RPMI7951 (cell line): ENCODE measurements around the genes TMCO4 and KIF17.

DNA sequence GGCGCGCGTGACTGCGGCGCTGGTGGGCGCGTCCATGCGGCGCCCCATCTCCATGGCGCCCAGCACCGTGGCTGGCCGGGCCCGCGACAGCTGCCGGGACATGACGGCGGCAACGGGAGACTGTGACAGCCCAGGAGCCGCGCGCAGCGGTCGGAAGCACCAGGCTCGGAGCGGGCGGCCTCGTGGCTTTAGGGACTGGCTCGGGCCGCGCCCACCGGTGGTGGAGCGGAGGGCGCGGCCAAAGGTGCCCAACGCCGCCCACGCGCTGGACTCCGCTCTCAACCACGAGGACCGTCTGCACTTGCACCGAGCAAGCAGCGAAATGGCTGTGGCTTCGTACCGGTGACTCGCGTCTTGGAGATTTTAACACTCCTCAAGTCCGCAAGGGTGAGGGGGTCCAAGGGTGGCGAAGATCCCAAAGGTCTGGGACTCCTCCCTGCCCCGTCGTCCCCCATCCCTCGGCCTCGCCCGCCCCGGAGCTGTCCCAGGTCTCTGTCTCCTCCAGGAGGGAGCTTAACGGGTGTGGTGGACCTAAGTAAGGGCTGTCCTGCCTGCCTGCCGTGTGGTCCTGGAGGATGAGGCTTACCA lies 14.5 kb downstream of the AKR7A3 start:
- RAMPAGE, long total RNA: no peak

- RAMPAGE, long total RNA: no peak
These were observed 731 bp downstream of the AKR7A3 start for GRCh38 chr1:19287809-19288269.

DNA sequence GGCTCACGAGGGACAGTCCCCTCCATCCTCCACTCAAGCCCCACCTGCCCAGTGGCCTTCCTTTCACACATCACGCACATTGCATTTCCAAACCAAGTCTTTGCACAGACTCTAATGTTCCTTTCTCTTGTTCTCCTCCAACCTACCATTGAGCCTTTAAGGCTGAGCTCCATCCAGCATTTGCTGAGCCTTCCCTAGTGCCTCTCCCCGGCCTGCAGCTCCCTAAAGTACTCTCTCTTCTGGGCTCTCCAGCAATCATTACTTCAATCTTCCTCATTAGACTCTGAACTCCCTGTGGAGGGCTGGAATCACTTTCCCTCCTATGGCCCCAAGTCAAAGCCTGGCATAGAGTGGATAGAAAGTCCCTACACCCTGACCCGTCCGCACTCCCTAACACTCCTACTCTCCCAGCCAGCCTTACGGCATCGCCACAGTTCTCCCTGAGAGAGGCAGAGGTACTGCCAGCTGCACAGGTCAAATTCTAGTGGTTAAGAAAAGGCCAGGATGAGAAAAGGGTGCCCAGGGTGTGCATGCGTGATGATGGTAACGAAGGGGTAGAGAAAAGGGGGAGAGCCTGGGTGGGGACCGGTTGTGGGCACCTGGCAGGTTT lies 905 bp downstream of the AKR7A2 start:
- RAMPAGE, long total RNA: no peak

DNA sequence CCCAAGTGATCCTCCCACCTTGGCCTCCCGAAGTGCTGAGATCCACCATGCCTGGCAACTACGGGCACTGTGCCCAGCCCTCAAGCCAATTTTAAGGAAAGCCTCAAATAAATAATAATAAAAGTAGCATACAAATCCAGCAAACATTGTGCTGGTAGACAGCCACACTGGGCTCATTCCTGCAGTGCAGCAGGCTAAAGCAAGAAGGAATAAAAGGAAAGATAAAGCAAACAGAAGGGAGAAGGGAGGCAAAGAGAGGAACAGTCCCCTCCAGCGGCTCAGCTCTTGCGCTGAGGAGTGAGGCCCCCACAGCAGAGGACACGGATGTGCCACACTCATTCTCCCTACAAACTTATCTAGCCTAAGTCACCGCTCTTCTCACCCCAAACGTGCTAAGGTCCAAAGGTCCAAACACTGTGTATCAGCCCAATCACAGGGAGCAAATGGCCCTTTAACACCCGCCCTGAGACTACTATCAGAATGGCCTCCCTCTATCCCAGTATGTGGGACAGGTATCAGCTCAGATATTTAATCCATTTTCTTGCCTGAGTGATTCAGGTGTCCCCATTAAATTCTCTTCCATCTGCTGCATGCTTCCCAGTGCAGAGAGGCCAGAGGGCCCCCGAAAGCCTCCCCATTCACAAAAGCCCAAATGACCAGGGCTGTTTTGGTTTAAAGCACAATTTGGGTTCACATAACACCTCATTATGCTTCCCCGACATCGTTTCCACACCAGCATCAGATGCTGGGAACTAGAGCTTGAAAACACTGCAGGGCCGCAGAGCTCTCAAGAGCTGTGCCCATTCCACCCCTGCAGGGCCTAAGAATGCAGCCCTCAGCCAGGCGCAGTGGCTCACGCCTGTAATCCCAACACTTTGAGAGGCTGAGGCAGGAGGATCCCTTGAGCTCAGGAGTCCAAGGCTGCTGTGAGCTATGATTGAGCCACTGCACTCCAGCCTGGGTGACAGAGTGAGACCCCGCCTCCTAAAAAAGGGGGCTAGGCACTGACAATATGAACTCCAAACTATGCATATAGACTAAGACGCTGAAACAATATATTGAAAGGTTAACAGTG lies 17.9 kb downstream of the CAPZB start:
- RAMPAGE, long total RNA: no peak

DNA sequence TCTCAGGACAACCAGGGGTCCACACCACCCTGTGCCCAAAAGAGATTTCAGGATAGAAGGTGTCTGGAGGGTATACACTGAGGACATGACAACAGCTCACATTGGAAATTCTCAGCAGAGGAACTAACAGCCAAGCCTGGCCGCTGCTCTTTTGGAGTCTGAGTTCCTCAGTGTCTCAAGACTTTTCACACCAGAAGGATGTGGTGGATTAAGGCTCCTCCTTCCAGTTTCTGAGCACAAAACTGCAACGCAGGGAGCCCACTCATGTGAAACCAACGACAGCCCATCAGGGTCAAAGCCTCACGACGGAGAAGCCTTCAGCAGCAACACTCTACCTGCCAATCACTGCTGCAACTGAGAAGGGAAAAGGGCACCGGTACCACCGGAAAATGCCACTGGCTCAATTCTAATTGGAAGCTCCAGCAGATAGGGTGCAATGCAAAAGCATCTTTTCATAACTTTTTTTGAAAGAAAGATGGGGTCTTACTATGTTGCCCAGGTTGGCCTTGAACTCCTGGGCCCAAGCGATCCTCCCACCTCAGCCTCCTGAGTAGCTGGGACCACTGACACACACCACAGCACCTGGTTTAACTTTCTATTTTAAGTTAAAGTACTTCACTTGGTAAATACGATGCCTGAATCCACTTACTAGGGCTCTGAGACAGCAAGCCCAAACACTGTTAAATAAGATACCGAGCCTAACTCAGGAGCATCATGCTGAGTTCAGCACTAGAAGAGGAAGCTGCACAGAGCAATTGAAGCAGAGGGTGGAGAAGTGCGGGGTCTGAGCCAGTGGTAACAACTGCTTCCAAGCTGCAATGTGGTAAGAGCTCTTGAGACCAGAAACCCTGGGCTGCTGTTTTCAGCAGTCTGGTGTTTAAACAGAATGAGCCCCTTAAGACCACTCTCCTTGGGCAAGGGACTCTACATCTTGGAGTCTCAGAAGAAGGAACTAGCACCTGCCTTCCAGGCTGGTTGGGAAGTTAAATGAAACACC lies 7.7 kb downstream of the CAPZB start:
- RAMPAGE, long total RNA: no peak

- RAMPAGE, long total RNA: no peak
These were observed 6.9 kb downstream of the CAPZB start for GRCh38 chr1:19478321-19478949.

DNA sequence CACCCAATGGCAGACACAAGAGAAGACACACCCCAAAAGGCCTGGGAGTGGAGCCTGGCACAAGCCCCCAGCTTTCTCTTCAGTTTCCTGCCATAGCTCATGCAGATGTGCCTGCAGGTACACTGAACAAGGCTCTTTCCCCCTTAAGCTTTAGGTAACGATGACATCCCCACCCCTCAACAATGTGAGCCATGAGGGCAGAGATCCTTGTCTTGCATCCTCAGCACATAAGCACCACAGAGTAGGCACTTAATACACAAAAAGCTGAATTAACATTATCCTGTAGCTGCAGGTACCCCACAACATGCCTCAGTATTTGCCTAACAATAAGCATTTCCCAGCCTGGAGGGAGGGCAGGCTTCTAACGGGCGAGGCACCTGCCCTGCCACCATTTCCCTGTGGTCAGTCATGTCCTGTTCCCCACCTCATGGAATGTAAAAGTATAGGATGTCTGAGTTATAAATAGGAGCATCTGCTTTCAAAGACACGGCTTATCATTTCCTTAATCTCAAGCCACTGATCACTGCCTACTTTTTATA lies 3.6 kb downstream of the CAPZB start:
- RAMPAGE, long total RNA: no peak

- RAMPAGE, long total RNA: no peak
These were observed 20.2 kb upstream of the CAPZB start for GRCh38 chr1:19505287-19506157.

GRCh38 chr1:19650335-19650804 lies 6.3 kb downstream of the NBL1 start:
- RAMPAGE, long total RNA: no peak

- RAMPAGE, long total RNA: no peak
These were observed 8.0 kb downstream of the NBL1 start for GRCh38 chr1:19652088-19652619.

DNA sequence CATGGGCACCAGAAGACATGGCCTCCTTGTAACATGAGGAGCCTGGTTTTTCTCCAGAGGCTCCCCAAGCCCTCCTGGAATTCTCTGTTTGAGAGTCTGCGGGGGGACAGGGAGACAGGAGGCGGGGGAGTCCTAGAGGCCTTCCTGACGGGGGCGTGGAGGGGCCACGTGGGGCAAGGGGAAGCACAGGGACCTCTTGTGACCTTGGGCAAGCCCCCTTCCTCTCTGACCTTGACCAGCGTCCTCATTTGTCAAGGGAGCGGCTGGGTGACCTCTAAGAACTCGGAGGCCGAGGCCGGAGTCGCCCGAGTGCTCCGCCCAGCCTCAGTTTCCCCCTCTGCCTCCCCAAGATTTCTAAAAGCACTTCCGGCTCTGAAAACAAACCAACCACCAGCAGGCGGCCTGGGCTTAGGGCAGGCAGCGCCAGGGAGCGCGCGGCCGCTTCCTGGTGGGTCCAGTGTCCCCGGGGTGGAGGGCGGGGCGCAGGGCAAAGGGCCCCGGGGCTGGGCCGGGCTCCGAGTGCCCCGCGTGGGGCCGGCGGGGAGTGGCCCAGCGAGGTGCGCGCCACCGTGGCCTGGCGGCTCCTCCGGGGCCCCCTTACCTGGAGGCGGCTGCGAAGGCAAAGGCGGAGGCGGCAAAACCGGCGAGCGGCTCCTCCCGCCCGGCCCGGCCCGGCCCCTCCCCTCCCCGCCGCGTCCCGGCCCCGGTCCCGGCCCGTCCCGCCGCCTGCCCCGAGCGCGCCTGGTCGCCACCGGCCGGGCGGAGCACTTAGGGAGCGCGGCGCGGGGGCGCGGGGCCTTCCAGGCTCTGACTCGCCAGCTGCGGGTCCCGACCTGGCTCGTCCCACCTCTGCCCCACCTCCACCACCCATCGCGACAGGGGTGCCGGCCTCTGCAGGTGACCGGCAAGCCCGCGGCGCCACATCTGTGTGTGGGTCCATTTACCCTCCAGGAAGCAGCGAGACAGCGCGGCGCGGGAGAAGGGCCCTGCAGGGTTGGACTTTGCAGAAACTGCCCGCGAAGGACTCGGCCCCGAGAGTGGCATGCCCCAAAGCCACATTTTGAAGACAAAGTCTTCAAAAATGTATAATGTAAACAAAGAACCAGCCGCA lies at the start of gene TMCO4:
Gene TMCO4, minus strand, starts transcription at position 663 of the 1,111 bp plus-strand sequence.
- RAMPAGE, long total RNA: no peak

DNA sequence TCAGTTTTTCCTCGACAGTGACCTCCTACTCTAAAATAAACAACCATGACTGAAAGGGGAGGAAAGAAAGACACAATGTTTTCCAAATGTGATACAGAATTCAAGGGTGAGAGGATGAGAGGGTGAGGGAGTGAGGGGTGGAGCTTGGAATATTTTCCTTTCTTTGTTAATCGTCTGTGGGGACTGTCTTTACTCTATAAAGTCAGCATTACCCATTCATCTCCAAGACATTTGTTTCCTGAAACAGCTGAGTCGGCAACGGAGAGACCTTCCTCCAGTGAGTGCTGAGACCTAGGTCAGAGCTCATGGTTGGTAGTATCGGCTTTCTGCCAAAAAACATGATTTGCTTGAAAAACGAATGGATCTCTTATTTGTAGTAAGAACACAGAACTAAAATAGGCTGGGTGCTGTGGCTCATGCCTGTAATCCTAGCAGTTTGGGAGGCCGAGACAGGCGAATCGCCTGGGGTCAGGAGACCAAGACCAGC lies 30.1 kb upstream of the RNF186 start:
- RAMPAGE, long total RNA: no peak

GRCh38 chr1:19861017-19861278 lies 21.2 kb upstream of the OTUD3 start:
- RAMPAGE, long total RNA: no peak

DNA sequence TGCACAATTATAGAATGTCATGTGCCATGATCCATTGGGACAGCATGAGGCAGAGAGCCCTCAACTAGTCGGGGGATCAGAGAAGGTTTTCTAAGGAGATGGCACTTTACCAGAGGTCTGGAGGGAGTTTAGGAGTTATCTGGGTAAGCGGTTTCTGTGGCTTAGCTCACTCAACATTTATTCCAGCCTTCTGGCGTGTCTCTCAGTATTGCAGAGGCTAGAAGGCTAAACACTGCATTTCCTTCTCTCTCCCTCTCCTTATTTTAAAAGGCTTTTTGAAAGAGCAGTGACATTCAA lies 8.8 kb upstream of the PLA2G2A start:
- RAMPAGE, long total RNA: no peak

DNA sequence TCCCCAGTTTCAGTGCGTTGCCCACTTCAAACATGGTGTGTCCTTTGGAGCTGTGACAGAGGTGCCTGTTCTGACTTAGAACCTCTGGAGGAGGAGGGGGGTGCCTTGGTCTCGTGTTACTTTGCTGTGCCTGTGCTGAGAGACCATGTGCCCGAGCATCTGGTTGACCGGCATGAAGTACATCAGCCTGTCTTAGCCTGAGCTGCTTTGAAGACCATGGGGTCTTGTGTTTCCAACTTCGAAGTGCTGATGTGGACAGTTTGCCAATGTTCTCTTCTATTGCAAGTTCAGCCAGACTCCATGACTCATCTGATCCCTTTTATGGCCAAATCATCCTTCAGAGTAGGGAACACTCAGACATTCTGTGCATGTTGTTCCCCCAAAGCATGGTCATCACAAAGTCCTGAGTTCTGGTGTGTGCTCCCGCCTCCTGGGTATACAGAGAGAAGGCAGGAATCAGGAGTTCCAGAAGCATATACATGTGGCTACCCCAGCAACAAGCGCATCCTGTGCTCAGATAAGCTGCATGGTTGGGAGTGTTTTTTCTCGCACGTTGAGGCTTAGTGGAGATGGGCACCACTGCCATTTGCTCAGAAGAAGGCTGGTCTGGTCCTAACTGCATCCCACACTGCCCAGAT lies 6.1 kb upstream of the PLA2G2C start:
- RAMPAGE, long total RNA: no peak

- RAMPAGE, long total RNA: no peak
These were observed 31.5 kb downstream of the VWA5B1 start for GRCh38 chr1:20322069-20322630.

DNA sequence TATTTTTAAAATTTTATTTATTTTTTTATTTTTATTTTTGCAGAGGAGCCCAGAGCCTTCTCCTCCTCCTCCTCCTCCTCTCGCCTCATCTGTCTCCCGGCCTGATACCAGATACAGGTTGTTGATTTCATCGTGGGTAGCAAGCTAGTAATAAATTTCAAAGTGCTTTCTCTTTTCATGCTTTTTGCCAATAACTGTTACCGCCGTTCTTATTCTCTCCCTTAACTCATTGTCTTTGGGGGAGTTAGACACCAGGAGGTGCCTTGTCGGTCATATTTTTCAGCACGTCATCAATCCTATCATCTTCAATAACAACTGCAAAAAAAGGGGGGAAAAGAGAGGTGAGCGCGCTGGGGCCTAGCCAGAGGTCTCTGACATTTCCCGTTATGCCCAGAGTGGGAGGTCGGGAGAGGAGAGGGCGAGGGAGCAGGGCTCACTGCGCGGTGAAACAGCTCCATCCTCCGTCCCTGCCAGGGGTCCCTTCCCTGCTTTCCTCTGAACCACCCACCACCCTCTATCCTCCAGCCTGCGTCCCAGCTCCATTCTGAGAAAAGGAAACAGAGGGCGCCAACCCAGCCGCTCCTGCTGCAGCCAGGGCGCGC lies 2.5 kb downstream of the CAMK2N1 start:
- RAMPAGE, long total RNA: no peak

- RAMPAGE, long total RNA: no peak
These were observed 16.7 kb upstream of the PINK1 start for GRCh38 chr1:20616282-20617153.

DNA sequence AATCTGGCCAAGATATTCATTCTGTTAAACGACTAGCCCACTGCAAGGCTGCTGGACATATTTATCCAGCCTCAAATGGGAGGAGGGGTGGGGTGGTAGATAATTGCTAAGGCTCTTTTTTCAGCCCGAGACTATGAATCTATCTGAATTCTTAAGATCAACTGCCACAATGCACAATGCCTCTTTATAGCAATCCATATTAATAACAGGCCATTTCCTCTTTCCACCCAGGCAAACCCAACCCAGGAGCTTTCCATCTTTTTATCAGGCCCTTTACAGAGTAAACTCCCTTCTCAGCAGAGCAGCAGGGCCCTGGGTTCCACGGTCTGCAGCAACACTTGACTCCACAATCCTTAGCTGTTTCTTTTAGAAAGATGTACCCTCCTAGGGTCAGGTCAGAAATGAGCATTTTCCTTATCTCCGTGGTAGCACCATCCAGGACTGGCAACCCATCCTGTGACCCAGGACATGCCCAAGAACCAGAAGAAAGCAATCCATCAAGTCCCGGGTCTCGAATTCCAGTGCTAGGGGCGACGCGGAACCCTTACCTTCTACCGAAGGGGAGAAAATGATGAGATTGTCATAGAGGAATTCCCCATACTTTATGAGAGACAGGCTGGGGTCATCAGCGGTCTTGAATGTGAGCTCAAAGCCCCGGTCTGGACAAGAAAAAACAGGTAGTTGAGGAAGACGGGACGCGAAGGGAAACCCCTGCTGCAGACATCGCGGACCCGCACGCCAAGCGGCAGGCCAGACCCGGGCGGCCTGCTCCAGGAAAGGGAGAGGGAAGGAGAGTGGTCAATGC lies 634 bp downstream of the DDOST start:
- RAMPAGE, long total RNA: no peak

DNA sequence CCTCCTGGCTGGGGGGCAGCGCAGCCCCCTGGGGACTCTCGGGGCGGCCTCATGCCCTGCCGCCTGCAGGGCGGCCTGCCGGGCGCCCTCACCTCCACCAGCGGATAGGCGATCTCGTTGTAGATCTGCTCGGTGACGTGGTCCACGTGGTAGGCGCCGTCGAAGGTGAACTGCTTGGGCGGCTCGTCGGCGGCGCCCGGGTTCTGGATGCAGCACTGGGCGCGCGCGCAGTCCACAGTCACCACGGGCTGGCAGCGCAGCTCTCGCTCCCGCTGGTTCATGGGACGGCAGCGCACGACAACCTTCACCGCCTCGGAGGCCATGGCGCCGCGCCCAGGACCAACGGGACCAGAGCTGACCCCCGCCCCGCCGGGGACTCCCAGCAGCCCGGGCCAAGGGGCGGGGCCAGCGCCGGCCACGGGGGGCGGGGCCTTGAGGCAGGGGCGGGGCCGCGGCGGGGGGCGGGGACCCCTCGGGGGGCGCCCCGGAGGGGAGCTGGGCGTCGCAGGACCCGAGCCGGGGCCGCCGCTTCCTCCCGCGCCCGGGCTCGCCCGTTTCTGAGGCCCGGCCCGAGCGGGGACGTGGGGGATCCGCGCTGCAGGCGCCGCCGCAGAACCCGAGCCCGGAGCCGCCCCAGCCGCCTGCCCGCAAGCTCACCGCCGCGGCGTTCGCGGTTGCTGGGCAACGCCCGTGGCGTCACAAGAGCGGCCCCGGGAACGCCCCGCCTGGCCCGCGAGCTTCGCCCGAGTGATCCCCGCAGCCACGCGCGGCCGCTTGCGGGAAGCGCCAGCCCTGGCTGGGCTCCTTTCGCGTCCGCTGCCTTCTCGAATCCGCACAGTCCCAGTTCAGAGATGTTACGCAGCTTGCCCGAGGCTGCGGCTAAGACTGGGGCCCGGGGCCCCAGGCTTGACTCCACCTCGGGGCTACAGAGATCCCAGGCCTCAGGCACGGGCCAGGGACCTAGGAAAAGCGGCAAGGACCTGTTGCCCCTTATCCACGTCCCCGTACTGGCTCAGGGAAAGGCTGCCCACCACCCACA lies at the start of gene KIF17:
Gene KIF17, minus strand, starts transcription at position 624 of the 1,039 bp plus-strand sequence.
- RAMPAGE, long total RNA: no peak